Natural killer cell (primary cell): ENCODE measurements around a stretch of chr2.

DNA sequence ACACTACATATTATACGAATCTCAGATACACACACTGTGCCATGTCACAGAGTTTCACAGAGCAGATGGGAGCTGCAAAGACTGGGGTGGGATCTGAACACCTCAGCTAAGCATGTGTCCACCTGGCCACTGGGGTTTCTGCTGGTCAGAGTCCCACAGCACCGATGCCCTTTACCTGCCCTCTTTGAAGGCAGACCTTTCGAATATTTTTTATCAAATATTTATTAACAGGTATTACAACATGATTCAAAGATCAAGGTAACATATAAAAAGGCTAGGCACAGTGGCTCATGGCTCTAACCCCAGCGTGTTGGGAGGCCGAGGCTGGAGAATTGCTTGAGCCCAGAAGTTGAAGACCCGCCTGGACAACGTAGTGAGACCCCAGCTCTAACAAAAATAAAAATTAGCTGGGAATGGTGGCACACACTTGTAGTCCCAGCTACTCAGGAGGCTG is 17.9 kb upstream of the ADI1 start:
- PRO-cap, result no peak

GRCh38 chr2:3605111-3605388 is 10.1 kb downstream of the COLEC11 start:
- PRO-cap, result no peak

DNA sequence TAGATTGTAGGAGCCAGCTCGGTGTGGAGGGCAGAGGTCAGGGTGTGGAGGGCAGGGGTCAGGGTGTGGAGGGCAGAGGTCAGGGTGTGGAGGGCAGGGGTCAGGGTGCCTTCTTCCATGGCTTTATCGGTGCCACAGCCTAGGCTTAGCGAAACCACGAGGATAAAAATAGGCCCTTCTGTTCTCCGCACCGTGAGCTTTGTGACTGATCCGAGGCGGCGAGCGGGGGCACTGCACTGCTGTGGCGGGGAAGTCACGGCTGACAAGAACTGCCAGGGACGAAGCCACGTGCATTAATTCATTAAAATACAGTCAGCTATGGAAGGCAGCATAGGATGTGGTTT is 1.3 kb upstream of the ALLC start:
- PRO-cap, result no peak

GRCh38 chr2:5776973-5777612 is 84.9 kb downstream of the SOX11 start:
- PRO-cap, result no peak

DNA sequence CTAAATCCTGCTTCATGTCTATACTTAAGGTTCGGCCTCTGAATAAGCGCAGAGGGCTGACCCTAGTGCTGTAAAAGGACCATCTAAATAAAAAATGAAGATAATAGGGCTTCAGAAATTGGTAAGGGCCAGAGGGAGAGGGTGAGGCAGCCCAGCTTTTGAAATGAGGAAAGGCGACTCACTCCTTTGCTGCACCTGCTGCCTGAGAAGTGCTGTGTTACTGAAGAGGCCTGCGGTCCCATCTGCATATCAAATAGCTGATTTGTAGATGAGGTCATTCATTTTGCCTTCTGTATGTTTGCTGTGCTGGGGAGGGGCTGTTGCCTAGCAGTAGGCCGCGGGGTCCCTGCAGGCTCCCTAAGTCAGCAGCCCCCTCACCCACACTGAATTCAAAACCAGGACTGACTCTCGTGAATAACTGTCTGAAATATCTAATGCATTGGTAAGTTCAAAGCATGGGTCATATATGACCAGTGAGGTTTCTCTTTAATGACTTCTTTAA is 377.2 kb downstream of the SOX11 start:
- PRO-cap, result no peak

DNA sequence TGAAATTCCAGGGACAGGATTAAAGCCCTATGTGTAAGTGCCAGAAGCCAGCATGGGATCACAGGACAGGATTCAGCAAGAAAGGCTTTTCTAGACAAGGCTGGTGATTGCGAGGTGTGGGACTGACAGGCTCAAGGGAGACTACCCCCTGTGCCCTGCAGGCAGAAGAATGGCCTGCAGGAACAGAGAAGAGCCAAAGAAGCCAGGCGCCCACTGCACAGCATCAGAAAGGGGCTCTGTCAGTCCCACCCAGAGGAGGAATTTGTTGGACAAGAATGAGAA is 389.5 kb downstream of the CMPK2 start:
- PRO-cap, result unidirectional peak, plus-strand start at position 198 of the sequence

DNA sequence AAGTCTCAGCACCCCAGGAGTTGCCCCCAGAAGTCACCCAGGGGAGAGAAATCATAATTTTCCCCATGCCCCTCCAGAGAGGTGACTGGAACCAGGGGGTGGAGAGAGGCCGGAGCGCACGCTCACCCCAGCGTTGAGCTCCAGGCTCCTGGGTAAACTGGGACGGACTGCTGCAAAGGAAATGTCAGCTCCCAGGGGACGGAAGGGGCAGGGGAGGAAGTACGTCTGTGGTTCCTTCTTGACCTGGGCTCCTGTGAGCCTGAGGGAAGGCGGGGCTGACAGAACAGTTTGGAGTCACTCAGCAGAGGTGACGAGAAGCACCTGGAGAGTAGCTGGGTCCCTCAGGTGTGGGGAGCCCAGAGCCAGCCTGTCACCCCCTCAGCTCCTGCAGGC is 44.5 kb downstream of the CMPK2 start:
- PRO-cap, result no peak

GRCh38 chr2:6866409-6866881 is 738 bp upstream of the CMPK2 start:
- PRO-cap, result no peak

GRCh38 chr2:6883444-6883844 is 5.9 kb downstream of the RSAD2 start:
- PRO-cap, result no peak

- PRO-cap, result no peak
Observed at GRCh38 chr2:6958922-6959533, 41.8 kb downstream of the RNF144A start.

DNA sequence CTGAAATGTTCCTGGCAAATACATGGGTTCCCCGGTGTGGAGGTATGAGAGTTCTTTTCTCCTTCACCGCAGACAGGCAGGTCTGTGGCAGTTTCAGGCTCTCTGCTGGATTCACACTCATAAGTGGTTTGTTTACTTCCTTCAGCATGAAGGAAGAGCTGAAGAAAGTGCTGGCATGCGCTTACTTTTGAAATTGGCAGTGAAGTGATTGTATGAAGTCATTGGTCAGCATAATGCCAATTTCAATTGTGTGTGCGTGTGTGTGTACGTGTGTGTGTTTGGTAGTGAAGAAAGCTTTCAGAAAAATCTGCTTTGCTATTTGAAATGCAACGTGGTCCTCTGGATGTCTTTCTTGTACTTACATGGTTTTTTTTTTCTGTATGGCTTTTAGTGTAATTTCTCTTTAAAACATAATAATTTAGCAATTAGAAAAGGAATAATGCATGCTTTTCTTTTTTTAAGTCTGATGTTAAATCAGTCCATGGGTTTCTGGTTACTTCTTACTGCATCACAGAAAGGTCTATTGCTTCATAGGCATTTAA is 43.6 kb downstream of the RNF144A start:
- PRO-cap, result no peak

- PRO-cap, result no peak
Observed at GRCh38 chr2:7057915-7058578, 140.8 kb downstream of the RNF144A start.

DNA sequence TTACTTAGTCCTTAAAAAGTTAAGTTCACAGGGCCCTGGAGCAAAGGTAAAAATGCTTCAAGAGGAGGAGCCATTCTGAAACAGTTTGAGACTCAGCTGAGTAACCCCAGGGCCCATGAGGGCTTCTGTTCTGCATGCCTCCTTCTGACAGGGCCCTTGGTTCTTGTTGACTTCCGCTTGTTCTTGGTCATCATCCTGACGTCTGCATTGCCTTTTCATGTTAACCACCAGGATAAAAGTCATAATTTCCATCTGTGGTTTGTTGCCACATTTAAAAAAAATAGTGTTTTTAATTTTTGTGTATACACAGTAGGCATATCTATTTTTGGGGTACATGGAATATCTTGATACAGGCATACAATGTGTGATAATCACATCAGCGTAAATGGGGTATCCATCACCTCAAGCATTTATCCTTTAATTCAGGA is 550.9 kb downstream of the RNF144A start:
- PRO-cap, result unidirectional peak, minus-strand start at position 146 of the sequence

- PRO-cap, result no peak
Observed at GRCh38 chr2:7792107-7792680, 875.0 kb downstream of the RNF144A start.

DNA sequence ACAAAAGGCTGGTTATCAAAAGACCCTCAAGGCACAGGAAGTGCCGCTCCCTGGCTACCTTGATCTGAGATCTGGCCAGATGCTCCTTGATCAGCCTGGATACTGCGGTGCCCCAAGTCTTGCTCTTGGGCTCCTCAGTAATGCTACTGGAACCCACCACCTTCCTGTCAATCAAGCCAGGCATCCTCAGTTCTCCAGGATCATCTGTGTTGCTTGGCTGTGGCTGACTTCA is 703.5 kb upstream of the ID2 start:
- PRO-cap, result no peak

- PRO-cap, result no peak
Observed at GRCh38 chr2:8058801-8059101, 623.1 kb upstream of the ID2 start.

DNA sequence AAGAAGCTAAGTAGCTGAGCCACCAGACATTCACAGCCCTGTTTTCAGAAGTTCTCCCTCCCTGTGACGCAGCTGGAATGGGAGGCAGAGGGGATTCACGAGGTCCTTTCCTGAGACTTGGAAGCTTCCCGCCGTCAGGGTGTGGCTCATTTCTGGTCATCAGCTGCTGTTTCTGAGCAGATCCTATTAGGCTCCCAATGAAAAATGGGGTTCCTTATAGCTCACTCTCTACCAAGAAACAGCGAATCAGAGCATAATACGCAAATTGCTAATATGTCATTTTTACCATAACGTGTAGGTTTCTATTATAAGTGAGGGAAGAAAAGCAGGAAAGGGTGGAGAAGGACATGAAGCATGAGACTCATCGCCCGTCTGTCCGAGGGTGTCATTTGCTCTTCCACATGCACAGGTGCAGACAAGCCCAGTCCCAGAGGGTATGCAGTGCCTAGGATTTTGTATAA is 559.2 kb upstream of the ID2 start:
- PRO-cap, result no peak

- PRO-cap, result no peak
Observed at GRCh38 chr2:8413632-8413952, 268.3 kb upstream of the ID2 start.

DNA sequence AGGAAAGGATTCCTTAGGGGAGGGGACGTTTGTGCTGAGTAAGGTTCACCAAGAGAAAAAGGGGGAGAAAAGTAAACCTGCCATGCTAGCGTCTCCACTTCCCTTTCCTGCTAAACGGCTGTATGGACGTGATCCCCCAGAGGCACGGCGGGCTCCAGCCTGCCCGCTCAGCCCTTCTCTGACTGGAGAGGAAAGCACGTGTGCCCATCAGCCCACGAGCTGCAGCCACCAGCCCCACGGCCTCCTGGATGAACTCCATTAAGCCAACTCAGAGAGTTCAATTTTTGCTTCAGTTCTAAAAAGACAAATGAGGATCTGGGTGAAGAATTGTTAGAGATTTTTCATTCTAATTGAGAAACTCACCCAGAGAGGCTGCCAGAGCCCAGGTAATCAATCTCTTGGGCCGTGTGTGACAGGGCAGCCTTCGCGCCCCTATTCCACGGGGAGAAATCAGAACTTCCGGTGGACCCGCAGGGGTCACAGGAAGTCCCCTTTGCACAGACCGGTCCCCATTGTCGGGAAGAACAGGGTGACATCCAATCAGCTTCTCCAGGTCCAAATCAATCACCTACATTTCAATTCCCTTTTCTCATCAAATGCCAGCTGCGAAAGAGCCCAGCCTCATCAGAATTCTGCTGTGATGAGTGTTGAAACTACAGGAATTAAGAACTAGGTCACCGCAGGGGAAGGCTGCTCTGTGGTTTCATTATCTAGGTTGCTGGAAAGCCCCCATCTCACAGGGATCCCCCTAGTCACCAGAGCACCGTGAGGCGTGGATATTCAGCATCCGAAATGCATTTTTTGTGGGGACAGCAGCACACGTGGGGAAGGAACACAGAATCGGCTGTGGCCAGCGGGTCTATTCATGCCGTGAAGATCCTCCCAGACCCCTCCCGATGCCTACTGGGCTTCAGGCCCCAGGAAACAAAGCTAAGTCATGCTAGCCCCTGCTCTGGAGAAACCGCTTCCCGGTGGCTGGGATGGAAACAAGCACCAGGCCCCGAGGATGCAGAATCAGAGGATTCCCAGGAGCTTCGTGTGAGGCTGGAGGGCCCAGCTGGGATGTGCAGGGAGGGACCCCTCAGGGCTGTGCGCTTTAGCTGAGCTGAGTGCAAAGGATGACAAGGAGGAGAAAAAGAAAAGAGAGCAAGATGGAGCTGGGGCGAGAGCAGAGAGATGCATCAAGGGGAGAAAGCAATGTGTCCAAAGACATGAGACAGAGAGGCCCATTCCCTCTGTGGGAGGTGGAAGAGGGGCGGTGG is 193.8 kb upstream of the ID2 start:
- PRO-cap, result bidirectional peak, plus-strand start at position 292 of the sequence, minus-strand start at position 180 of the sequence; bidirectional peak, plus-strand start at position 798 of the sequence, minus-strand start at position 634 of the sequence

DNA sequence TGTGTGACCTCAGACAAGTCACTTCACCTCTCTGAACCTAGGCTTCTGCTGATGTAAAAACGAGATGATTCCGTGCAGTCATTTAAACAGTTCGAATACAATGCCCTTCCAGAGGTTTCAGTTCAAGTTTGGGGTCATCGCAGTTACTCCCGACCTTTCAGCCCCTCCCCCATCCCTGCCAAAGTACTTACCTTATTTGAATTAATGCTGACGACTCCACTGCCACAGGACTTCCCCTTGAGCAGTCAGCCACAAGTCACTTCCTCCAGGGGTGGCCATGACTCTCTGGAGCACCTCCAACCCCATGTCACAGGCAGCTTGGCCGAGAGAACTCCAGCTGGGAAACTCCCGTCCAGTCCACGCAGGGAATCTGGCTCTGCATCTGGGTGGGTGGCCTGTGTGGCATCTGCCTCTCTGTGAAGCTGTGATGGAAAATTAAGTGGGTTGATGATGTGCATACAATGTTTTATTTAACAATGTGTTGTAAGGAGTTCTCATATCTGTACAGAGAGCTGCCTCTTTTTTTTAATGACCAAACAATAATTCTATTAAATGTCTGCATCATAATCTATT is 105.0 kb upstream of the ID2 start:
- PRO-cap, result no peak